ENCODE data around the genes ITGA5, RDH5, PMEL and MYL6.

- PRO-cap: no peak
- RAMPAGE, long total RNA: no peak
Measured at GRCh38 chr12:54299565-54300273, 1.1 kb downstream of the NFE2 start.

GRCh38 chr12:54350352-54351074 is 13.8 kb downstream of the GPR84 start:
- PRO-cap: no peak
- RAMPAGE, long total RNA: no peak

DNA sequence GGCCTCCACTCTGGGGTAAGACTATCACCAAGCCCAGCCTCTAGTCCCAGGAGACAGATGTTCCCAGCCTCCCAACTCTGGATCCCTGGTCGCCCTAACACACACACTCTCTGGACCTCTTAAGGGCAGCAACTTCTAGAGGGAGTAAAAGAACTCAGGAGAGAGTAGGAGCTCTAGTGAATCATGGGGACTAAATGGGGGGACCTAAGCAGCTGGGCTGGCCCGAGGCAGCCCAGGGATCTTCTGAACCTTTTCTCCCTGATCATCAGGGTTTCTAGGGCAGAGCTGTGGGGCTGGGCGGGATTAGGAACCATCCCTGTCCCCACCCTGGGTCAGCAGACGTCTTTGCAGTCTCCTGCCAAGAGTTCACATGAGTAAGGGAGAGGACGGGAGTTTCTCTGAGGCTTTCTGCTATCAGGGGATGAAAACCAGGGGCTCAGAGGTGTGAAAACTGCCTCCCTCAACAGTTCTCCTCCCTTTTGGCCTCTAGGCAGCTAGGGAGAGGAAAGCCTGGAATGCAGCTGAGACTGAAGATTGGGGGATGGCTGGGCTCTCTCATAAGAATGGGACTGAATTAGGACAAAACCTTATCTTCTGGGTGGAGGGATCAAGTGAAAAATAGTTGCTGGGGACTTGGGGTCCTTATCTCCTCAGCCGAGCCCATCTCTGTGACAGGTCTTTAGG is 8.0 kb downstream of the ZNF385A start:
- PRO-cap: no peak
- RAMPAGE, long total RNA: no peak

- PRO-cap: no peak
- RAMPAGE, long total RNA: no peak
Measured at GRCh38 chr12:54418727-54419395, at the start of gene ITGA5. Gene ITGA5 (minus strand): TSS chr12:54419266.

- PRO-cap: no peak
- RAMPAGE, long total RNA: no peak
Measured at GRCh38 chr12:54423217-54423683, 4.2 kb upstream of the ITGA5 start.

GRCh38 chr12:54723559-54723758 is 75.3 kb upstream of the DCD start:
- PRO-cap: no peak
- RAMPAGE, long total RNA: no peak

DNA sequence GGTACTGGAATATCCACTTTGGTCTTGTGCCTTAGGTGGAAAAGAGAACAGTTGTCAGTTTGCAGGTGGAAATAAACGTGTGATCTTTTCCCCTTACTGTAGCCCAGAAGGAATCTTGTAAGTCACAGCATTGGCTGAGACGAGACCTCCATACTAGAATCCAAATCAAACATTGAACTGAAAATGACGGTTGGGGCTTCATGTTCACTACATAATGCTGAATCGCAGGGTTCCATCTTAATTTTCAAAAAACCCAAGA is 1.7 kb downstream of the TESPA1 start:
- PRO-cap: no peak
- RAMPAGE, long total RNA: no peak

GRCh38 chr12:55166773-55167515 is 40.7 kb downstream of the OR9K2 start:
- PRO-cap: no peak
- RAMPAGE, long total RNA: no peak

GRCh38 chr12:55626114-55626566 is 10.6 kb upstream of the OR10P1 start:
- PRO-cap: no peak
- RAMPAGE, long total RNA: no peak

DNA sequence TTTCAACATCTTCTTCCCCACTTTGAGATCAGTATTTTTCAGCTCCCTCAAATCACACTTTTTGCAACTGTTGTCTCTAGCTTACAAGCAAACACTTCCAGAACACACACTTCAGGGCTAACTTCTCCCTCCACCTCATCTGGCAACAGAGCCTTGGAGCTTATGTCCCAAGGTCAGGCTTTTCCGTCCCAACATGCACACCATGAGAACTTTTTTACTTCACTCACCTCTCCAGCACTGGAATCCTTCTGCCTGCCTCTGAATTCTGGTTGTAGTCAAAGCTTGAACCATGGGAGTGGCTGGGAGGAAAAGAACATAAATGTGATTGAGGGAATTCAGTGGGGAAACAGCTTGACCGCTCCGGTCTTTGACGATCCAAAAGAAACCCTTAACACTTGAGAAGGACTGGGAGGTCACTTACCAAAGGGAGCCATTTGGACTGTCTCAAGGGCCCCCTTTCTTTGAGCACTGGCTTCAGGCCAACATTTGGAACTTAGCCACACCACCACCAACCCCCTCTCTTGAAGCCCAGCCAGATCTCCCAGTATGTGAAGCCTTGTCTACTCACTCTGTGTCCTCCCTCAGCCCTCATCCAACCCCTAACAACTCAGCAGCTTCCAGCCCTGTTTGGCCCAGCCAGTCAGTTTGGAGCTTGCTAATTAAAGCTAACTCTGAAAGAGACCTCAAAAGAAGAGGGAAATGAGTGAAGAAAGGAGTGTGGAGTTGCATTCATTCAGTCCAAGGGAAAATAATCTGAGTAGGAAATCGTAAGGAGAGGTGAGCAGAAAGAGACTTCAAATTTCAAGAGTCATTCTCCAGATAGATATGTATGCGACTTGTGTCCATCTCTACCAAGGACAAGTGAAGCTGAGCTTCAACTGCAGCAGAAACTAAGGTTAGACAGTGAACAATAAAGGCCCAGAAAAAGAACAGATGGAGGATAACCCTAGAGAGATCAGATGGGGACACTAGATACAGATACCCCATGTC is 3.7 kb upstream of the BLOC1S1 start:
- PRO-cap: no peak
- RAMPAGE, long total RNA: no peak

DNA sequence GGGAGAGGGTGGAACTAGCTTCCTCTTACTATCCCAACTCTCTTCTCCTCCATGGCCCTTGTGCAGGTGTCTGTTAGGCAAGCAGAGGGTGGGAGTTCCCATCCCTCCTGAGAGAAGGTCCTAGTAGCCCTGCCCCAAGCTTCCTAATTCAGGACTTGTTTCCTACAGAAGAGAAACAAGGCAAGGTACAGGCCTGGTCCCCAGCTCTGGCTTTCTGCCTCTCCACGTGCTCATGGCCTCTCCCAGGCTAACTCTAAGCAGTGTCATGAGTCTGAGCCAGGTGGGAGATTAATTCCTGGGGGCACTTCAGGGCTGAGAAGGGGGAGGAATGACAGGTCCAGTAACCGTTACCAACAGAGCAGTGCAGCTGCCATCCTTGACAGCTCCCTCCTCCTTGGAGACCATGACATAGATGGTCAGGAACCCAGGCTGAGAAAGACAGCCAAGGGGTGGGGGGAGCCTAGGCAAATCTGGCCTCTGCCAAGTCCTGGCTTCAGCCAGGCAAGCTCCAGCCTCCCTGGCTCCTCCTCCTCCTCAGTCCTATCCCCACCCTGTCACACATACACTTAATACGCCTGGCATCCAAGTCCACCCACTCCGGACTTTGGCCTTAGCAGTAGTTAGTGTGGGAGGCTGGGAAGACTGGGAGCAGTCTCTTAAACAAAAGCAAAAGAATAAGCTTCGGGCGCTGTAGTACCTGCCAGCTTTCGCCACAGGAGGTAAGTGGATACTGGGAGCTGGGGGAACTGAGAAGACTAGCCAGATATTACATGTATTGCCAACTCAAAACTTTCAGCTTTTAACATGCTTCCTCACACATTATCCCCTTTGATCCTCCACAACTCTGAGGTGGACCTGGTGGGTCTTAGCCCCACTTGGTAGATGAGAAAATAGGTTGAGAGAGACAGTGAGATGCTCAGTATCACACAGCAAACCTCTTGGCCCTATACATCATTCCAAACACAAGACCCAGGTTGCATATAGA is at the start of gene RDH5:
RDH5 (plus strand) TSS at position 595 of the 985 bp plus-strand sequence.
- PRO-cap: no peak
- RAMPAGE, long total RNA: no peak

GRCh38 chr12:55748575-55748958 is 5.6 kb downstream of the GDF11 start:
- PRO-cap: no peak
- RAMPAGE, long total RNA: no peak

DNA sequence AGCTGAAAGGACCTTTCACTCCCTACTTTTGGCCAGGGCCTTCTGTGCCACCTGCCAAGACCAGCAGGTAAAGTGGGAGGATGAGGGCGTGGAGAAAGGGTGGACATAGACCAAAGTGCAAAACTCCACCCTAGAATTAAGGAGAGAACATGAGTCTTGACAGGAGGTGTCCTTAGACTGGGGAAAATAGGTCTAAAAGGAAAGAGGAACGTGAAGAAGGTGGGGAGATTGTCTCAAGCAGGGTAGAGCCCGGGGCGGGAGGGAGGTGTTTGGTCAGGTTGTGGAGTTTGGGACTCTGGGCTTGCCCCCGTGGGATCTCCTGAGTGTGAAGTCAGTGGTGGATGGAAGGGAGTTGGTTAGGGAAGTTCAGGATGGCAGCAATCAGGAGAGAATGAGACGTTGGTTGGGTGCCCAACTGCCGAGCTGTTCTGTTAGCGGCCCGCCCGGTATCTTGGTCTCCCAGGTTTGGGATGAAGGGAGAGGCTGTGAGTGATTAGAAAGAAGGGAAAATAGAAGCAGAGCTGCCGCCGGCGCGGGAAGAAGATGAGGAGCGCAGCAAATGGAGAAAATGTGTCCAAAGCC is 407 bp downstream of the DGKA start:
- PRO-cap: no peak
- RAMPAGE, long total RNA: no peak

- PRO-cap: no peak
- RAMPAGE, long total RNA: no peak
Measured at GRCh38 chr12:55965837-55966530, at the start of gene PMEL. Gene PMEL (minus strand): TSS chr12:55966042.

- PRO-cap: no peak
- RAMPAGE, long total RNA: no peak
Measured at GRCh38 chr12:56085020-56085471, 5.1 kb downstream of the ERBB3 start.

- PRO-cap: no peak
- RAMPAGE, long total RNA: no peak
Measured at GRCh38 chr12:56110506-56111428, 5.7 kb upstream of the RPL41 start.

DNA sequence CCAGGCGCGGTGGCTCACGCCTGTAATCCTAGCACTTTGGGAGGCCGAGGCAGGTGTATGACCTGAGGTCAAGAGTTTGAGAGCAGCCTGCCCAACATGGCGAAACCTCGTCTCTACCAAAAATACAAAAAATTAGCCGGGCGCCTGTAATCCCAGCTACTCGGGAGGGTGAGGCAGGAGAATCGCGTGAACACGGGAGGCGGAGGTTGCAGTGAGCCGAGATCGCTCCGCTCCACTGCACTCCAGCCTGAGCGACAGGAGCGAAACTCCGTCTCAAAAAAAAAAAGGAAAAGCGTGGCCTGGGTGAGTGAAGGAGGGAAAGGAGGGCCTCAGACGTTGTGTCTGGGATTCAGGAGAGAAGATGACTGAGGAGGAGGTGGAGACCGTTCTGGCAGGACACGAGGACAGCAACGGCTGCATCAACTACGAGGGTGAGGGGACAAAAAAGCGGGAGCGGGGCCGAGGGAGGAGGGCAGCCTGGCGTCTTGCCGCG is 998 bp upstream of the MYL6 start:
- PRO-cap: unidirectional peak, plus-strand start at position 176 of the sequence
- RAMPAGE, long total RNA: no peak

GRCh38 chr12:56157608-56158534 is at the start of gene MYL6:
Gene MYL6 (plus strand): TSS chr12:56158359.
- PRO-cap: bidirectional peak, plus-strand start at chr12:56157821, minus-strand start at chr12:56157709; bidirectional peak, plus-strand start at chr12:56158362, minus-strand start at chr12:56158087
- RAMPAGE, long total RNA: start-site peak on the plus strand at chr12:56158355-56158391, 1,637 and 1,874 reads in 2 replicates

GRCh38 chr12:56163255-56163909 is 5.2 kb downstream of the MYL6 start:
- PRO-cap: no peak
- RAMPAGE, long total RNA: no peak

DNA sequence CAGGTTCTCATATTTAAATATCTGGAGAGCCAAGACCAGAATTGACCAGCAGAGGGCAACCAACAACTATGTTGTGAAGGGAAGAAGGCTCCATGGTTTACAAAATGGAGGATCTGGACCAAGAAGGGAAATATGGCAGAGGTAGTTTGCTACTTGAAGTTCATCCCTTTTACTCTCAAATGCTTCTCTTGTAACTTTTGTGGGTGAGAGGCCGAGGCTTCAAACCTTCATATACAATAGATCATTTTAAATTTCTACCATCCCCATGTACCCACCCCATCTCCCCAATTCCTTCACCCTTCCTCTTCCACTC is 3.8 kb upstream of the SMARCC2 start:
- PRO-cap: unidirectional peak, plus-strand start at position 93 of the sequence
- RAMPAGE, long total RNA: no peak